ENCODE measurements around a stretch of chr5.

DNA sequence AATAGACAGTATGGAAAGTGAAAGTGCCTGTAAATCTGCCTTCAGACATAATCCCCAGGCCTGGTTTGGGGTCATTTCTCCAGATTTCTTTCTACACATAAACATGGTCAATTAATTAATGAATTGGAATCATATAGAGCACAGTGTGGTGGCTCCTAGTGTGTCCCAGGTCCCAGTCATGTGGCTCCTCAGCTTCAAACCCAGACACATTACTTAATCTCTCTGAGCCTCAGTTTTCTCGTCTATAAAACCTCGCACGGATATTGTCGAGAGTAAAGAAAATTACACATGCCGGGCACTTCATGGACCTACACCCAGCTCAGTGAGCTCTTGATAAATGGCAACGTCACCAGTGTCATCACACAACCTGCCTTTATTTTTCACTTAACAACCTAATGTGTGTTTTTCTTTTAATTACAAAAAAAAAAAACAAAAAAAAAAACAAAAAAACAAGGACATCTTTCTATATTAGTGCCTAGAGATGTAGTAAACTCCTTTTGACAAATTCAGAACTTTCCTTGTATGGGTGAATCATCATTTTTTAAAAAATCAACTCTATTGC is 100.7 kb upstream of the LARP1 start:
- RRBS, result no CpG with 5 or more reads among the region's 6 CpGs

DNA sequence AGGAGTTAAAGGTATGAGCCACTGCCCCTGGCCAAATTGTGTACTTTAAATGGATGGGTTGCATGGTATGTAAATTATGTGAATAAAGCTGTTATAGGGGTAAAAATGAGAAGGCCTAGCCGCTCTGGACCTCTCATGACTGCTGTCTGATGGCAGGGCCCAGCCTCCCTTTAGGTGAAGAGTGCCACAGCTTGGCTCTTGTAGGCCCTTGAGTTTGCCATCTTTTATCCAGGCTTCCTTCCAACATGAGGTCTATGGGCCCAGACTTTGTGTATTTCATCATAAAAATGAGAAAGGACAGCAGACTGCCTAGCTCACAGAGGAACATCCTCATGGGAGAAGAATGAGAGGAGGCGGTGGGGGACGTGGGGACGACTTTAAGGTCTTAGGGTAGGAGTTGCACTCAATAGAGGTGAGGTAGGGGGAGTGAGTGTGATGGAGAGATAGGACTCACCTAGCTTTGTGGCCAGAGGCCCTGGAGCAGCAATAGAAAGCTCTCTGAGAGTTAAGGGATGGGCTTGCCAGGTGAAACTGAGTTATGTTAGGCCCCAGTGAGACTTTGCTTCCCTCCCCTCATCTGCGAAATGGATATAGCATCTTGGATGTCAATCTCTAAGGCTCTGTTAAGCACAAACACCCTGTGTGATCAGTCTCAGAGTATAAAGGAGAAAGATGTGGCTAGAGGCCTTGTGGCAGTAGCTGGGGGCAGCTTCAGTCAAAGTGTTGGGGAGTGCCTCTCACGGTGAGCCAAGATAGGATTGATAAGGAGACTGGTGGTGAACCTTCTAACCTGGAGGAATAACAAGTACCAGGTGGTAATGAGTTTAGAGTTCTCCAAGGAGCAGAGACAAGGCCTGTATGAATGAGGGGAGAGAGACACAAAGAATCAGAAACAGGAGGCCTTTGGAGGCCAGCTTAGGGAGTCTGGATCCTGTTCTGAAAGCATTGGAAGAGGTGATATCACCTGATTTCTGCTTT is 14.2 kb downstream of the LARP1 start:
- RRBS, result no CpG with 5 or more reads among the region's 6 CpGs

- RRBS, result no CpG with 5 or more reads among the region's 3 CpGs
Observed at GRCh38 chr5:154774216-154774833, 19.1 kb downstream of the LARP1 start.

DNA sequence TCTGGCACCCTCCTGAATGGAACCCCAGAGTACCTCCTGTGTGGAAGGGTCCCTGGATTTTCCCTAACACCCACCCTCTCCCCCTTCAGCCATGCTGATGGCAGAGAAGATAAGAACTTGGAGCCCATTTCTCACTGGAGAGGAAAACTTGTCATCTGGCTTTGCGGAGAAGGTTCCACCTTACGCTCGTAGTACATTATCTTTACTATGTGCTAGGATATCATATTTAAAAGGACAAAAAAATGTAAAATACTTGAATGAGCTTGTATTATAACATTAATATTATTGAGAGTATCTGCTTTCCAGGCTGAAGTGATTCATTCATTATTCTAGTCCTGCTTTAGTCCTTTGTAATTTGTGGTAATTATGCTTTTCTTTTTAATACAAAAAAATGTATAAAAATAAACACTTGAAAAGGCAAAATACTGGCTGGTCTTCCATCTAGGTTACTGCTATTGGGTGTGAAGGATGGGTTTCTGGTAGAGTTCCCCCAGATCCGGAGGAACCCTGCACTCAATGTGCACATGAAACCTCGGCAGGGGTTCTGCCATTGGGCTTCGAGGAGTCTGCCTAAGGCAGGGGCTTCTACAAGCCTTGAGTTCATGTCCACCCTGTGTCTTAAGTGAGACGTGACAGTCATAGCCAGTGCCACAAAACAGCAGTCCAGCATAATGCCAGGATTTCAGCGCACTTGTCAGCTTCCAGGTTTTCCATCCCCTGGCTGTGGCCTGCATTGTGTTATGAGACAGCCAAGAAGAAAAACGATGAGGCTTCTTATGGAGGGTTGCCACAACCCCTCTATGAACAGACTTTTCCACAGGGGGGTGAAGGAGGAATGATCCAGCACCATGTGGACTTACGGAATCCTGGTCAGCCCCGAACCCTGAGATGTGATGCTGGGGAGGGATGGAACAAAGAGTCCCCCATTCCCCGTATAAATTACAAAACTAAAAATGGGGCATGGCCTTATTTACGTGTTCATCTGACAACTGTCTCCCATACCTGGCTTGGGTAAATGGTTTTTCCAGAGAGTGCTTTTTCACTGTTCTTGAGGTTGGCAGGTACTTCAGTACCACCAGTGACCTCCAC is 32.9 kb downstream of the FAXDC2 start:
- RRBS, result no CpG with 5 or more reads among the region's 13 CpGs

- RRBS, result no CpG with 5 or more reads among the region's 1 CpG
Observed at GRCh38 chr5:154834003-154834360, 16.4 kb downstream of the FAXDC2 start.

DNA sequence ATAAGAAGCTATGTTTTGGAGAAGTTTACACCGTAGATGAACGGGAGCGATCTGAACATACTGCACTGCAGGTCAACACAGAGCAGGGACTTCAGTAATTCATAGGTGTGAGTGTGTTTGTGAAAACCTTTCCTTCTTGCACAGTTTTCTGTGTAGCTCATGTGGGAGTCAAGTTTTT is 1.2 kb downstream of the CNOT8 start:
- RRBS, result no CpG with 5 or more reads among the region's 3 CpGs

DNA sequence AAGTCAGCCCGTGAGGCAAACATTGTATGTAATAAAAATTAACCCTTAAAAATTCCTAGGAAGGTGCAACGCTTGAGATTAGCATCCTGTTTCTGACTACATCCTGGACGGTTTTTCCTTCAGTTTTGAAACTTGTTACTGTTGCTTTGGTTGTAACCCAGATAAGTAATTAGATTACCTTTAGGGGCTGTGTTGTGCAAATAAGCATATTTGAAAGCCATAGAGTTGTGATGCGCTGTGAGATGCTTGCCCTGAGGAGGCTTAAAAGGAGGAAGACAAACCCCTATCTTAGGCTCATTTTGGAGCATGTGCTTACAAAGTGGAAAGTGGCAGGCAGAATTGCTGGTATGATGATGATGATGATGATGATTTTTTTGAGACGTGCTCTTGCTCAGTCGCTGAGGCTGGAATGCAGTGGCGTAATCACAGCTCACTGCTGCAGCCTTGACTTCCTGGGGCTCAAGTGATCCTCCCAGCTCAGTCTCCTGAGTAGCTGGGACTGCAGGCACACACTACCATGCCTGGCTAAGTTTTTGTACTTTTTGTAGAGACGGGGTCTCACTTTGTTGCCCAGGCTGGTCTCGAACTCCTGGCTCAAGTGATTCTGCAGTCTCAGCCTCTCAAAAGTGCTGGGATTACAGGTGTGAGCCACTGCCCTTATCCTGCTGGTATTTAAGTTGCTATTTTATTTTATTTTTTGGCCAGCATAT is 1.7 kb downstream of the CNOT8 start:
- RRBS, result no CpG with 5 or more reads among the region's 9 CpGs

- RRBS, result no CpG with 5 or more reads among the region's 7 CpGs
Observed at GRCh38 chr5:154899157-154899591, 38.8 kb downstream of the GEMIN5 start.

DNA sequence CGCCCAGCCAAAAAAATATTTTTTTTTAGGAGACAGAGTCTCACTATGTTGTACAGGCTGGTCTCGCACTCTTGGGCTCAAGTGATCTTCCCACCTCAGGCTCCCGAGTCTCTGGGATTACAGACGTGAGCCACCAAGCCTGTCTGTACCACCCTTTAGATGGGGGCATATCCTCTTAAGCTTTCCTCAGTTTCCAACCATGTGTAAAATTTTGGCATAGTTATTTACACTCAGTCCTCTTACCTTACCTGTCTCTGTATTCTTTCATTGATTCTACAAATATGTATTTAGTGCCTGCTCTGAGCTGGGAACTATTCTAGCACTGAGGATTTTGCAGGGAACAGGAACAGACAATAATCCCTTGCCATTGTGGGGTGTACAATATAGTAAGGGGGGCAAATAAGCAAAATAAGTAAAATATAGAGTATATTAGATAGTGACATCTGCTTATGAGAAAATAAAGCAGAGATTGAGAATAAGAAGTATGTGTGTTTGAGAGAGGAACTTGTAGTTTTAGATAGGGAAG is 3.4 kb downstream of the MRPL22 start:
- RRBS, result no CpG with 5 or more reads among the region's 4 CpGs

DNA sequence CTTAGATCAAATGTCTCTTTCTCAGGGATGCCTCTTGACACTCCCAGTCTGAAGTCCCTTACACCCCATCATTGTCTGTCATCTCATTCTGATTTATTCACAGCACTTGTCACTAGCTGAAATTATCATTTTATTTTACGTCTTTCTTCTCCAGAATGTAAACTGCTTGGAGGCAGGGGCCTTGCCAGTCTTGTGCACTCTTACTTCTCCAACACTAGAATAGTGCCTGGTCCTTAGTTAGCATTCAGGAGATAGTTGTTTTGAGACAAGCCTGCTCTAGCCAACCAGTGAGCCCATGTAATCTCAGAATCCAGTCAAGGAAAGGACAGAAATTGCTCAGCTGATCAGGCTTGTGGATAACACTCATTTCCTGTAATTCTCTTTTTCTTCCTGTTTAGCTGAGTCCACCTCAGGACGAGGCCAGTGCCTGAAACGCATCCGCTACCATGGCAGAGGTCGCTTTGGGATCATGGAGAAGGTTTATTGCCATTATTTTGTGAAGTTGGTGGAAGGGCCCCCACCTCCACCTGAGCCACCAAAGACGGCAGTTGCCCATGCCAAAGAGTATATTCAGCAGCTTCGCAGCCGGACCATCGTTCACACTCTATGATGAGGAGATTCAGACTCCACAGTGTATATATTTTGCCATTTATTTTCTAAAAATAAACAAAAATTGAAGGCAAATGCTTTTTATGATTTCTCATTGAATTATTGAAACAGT is 25.6 kb downstream of the MRPL22 start:
- RRBS, result no CpG with 5 or more reads among the region's 9 CpGs

DNA sequence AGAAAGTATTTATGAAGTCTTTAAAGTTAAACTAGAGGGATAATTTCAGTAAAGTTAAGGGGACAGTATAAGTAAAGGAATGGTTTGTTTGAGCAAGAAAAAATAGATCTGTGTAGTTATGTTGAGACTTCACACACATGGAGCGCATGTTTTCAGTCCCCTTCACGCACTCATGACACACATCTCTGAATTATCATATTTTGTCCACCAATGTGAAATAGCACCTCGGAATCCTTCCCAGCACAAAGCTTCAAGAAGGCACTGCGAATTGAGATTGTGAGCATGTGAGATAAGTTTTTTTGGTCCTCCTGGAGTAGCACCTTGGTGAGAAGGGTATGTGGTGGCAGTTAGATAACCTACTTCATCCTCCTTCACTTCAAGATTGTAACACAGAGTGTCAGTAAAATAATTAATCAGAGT is 143.1 kb downstream of the KIF4B start:
- RRBS, result no CpG with 5 or more reads among the region's 4 CpGs

DNA sequence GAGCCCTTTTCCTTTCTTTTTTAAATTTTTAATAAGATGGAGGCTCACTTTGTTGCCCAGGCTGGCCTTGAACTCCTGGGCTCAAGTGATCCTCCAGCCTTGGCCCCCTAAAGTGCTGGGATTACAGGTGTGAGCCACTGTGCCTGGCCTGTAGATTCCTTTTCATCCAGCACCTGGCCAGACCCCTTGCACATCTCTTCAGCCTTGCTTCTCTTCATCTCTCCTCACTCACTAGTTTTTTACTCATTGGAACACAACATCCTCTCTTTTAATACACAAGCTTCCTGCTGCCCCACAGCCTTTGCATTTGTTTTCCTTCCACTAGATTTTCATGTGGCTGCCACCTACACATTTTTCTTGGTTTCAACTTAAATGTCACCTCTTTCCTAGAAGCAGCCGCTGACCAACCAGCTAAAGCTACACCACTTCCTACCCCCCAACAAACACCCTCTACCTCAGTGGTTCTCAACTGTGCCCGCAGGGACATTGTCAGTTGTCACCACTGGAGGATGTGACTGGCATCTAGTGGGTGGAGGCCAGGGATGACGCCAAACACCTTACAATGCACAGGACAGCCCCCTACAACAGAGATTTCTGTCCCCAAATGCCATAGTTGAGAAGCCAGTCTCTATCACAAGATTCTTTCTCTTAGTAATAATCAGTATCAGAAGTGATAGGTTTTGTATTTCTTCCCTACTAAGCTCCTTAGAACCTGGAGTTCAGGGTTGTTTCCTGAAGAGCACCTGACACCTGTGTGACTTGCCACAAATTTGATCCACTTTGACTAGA is 33.7 kb downstream of the HAVCR1 start:
- RRBS, result no CpG with 5 or more reads among the region's 3 CpGs

- RRBS, result no CpG with 5 or more reads among the region's 5 CpGs
Observed at GRCh38 chr5:157101604-157102086, 7.2 kb downstream of the HAVCR2 start.

GRCh38 chr5:157182162-157182632 is 1.6 kb downstream of the ITK start:
- RRBS, result no CpG with 5 or more reads among the region's 2 CpGs

DNA sequence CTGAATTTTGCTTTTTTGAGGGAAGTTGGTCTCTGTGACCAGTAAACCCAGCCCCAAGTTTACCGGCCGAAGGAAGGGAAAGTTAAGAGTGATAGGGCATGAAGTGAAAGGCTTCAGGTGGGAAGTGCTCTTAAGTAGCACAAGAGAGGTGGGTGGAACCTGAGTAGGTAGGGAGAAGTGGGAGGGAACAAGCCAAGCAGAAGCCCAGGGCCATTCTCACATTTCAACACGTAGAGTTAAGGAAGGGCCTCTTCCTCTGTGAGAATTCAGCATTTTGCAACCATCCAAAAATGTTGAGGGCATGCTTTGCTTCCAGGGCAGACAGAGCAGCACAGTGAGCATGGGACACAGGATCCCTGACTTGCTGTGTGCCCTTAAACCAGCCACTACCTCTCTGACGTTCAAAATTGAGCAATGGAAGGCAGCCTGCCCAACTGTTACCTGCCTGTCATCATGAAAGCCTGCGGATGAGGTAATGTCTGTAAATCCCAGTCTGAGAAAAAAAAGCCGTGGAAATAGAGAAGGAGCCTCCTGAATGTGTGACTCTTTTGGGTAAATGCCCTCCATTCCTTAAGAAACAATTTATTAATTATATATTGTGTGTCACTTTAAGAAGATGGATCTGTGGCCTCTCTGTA is 3.3 kb downstream of the CYFIP2 start:
- RRBS, result no CpG with 5 or more reads among the region's 6 CpGs

GRCh38 chr5:157285527-157286040 is 19.7 kb downstream of the CYFIP2 start:
- RRBS, result no CpG with 5 or more reads among the region's 5 CpGs

DNA sequence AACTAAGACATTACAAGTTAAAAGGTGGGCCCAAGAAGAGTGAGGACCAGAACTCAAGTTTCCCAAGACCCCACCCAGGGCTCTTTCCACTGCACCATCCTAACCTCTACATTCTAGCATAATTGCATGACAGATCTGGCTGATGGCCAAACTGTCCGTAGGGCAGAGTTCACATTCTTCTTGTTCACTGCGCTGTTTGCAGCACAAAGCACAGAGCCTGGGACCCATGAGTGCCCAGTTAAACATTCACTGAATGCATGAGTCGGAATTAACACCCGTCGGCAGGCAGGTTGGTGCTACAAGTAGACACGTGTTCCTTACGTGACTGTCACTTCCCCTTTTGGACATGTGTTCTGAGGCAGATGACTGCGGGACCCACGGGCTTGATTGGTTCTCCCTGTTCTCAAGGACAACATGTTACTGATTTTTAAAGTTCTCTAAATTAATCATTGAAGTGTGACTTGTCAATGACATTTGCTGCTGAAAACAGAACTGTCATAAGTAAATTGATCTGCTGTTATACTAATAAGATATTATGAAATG is 25.4 kb downstream of the CYFIP2 start:
- RRBS, result no CpG with 5 or more reads among the region's 9 CpGs

DNA sequence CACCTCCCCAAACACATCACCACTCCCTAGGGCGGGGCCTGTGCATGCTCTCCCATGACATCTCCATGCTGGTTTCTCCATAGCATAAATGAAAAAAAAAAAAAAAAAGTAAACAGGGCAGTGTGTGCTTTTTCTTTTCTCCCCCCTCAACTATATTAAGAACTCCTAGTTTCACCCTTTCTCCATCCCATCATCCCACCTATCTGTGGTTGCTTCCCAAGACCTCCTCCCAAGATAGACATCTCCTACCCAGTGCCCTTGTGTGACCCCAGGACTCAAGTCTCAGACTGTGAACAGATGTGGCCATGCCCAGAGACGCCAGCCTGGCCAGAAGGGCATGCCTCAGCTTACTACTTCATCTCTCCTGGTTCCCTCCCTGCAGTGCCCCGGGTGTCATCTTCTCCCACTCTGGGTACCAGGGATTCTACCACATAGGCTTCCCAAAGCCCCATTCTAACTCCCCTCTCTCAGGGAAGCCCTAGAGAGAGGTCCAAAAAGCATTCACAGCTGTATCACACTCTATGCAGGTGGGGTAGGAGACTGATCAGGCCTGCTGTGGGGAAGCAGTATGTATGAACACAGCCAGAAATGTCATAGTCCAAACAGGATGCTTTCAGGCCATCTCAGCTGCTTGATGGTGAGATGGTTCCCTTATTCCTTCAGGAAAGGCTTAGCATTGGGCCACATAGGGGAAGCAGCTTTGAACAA is 47.8 kb upstream of the FNDC9 start:
- RRBS, result no CpG with 5 or more reads among the region's 3 CpGs

Data from HTR-8/SVneo (cell line).